Metastatic Breast Carcinoma in the Ovary (tissue), 3 donors: ENCODE measurements around the genes TTC9B, SERTAD3, LTBP4 and EGLN2.

GRCh38 chr19:39915350-39915825 is 55.6 kb upstream of the PSMC4 start:
- PRO-cap, 3 experiments, result no peak in any of the 3 experiments

DNA sequence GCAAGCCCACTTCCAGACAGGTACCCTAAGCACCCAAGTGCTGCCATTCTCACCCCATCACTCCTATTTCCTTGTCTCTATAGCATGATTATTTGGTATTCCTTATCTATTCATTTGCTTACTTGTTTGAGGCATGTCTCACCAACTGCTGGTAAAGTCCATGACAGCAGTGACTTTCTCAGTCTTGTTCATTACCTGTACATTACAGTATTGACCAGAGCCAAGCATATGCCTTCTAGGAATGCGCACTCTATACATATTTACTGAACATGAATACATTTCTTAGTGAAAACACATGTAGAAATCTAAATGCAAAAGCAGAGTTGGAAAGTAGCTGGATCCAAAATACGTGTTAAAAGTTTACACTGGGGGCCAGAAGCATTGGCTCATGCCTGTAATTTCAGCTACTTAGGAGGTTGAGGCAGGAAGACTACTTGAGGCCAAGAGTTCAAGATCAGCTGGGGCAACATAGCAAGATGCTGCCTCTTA is 9.4 kb downstream of the ZNF780B start:
- PRO-cap, 3 experiments, result no peak in any of the 3 experiments

- PRO-cap, 3 experiments, result no peak in any of the 3 experiments
Observed at GRCh38 chr19:40218231-40218491, at the start of gene TTC9B. TTC9B (minus strand) TSS chr19:40218384.

DNA sequence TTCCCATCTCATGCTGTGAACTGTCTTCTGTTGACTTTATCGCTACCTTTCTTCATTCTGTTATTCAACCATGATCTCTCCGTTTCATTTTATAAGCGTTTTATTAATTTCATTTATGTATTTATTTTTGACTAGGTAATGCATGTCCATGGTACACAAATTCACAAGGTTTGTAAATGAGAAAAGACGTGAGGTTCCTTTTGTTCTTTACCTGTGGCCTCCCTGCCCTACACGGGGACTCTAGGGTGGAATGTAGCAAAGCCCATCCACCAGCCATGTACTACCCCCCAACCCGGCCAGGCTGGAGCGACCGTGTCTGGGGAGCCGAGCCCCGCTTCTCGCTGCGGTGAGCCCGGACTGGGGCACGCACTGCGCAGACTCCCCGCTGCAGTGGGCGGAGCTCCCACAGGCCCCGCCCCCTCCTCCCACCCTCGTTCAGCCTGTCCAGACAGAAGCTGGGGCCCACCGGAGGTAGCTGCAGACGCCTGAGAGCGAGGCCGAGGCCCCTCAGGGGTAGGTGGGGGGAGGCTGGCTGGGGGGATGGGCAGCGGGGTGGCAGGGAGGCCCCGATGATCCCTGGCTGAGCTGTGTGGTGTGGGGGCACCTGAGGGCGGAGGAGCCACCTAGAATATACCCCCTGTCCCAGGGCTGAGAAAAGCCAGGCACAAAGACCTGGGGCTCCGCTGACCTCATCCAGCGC is 17.1 kb downstream of the PLD3 start:
- PRO-cap, 3 experiments, result peak in 3 of 3 experiments; most common plus-strand start position 441 of the sequence (in 1); most common minus-strand start position 371 of the sequence (in 2)

GRCh38 chr19:40367318-40368033 is 19.0 kb downstream of the PLD3 start:
- PRO-cap, 3 experiments, result no peak in any of the 3 experiments

- PRO-cap, 3 experiments, result no peak in any of the 3 experiments
Observed at GRCh38 chr19:40410286-40410485, 3.0 kb downstream of the PRX start.

DNA sequence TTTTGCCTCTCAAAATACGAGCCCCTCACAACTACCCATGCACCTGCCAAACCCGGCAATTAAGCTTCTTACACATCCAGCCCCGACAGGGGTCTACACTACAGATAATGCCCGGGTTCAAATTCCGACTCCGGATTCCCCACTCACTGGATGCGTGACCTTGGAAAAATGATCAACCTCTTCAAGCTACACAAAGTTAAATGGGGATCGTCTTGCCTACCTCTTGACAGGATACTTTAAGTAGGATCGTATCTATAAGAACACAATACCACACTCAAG is 363 bp upstream of the SERTAD1 start:
- PRO-cap, 3 experiments, result no peak in any of the 3 experiments

DNA sequence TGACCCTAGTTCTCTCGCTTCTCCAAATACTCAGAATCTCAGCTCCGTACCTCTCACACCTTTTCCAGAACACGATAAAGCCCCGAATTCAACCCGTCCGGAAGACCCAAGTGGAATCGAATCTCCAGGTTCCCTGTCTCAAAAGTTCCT is 455 bp downstream of the SERTAD3 start:
- PRO-cap, 3 experiments, result no peak in any of the 3 experiments

- PRO-cap, 3 experiments, result peak in 3 of 3 experiments; most common plus-strand start chr19:40444527 (in 3); most common minus-strand start chr19:40444688 (in 3)
Observed at GRCh38 chr19:40443955-40445007, at the start of gene SERTAD3. SERTAD3 (minus strand) TSS chr19:40444335.

- PRO-cap, 3 experiments, result no peak in any of the 3 experiments
Observed at GRCh38 chr19:40461416-40462425, 3.8 kb downstream of the BLVRB start.

GRCh38 chr19:40589406-40590463 is 11.4 kb upstream of the LTBP4 start:
- PRO-cap, 3 experiments, result no peak in any of the 3 experiments

- PRO-cap, 3 experiments, result no peak in any of the 3 experiments
Observed at GRCh38 chr19:40599292-40599823, 1.8 kb upstream of the LTBP4 start.

DNA sequence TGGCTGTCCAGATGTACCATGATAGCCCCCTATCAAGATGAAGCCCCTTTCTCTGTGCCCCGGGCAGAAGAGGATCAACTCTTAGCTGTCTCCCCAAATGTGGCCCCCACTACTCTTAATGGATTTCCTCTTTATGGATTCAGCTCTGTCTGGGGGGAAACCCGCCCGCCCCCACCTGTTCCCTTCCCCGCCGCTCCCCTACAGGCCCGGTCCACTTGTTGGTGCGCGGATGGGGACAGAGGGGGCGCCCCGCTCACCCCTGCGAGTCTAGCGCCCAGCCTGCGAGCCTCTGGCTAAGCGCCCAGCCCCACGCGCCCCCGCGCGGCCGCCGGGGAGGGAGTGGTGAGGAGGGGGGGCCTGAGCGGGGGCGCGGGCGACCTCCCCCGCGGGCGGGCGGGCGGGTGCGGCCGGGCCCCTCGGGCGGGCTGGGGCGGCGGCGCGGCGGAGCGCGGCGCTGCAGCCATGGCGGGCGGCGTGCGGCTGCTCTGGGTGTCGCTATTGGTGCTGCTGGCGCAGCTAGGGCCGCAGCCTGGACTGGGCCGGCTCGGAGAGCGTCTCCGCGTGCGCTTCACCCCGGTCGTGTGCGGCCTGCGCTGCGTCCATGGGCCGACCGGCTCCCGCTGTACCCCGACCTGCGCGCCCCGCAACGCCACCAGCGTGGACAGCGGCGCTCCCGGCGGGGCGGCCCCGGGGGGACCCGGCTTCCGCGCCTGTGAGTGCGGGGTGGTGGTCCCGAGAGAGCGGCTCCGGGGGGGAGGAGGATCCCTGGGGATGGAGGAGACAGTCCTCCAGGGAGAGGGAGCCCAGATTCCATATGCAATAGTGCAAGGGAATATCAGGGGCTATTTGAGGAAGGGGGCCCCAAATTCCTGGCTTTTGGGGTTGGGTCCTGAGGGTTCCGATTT is at the start of gene LTBP4:
Gene LTBP4 (plus strand): TSS at position 444 of the 905 bp plus-strand sequence.
- PRO-cap, 3 experiments, result peak in 3 of 3 experiments; most common plus-strand start position 428 of the sequence (in 3); most common minus-strand start position 291 of the sequence (in 1)

- PRO-cap, 3 experiments, result no peak in any of the 3 experiments
Observed at GRCh38 chr19:40606040-40606616, 5.0 kb downstream of the LTBP4 start.

- PRO-cap, 3 experiments, result no peak in any of the 3 experiments
Observed at GRCh38 chr19:40618955-40619660, 17.9 kb downstream of the LTBP4 start.

DNA sequence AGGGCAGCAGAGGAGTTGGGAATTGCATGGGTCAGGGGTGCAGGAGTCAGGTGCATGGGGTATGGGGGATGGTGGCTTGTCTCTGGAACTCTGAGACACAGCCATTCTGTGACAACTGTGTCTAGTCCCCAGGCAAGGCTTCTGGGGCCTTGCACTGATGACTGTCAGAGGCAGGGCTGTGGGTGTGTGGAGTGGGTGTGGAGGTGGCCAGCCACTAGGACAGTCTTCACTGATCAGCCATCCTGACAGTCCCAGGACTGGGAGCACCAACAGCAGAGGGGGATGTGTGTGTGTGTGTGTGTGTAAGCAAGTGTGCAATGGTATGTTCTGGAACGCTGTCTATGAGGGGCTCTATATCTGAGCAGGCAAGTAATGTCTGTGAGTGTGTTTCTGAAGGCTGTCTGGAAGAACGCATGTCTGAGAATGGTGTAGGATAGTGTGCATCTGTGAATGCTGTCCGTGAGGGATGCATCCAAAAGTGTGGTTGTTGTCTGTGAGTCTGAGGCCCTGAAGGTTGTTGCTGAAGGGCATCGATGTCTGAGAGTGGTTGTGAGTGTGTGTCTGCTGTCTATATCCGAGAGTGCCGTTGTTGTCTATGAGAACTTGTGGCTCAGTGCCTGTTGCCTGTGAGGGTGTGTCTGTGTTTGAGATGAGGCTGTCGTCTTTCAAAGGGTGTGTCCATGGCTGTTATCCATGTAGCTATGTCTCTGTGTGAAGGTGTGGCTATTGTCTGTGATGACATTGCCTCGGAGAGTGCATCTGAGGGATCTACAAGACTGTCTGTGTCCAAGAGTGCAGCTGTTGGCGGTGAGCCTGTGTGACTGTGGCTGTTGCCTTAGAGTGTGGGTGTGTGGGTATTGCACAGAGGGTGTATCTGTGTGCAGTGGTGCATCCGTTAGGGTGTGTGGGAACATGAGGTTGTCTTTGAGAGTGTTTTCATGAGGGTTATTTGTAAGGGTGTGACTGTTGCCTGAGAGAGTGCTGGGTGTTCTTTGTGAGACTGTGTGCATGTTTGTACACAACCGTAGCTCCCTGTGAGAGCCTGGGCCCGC is 5.1 kb downstream of the NUMBL start:
- PRO-cap, 3 experiments, result no peak in any of the 3 experiments

DNA sequence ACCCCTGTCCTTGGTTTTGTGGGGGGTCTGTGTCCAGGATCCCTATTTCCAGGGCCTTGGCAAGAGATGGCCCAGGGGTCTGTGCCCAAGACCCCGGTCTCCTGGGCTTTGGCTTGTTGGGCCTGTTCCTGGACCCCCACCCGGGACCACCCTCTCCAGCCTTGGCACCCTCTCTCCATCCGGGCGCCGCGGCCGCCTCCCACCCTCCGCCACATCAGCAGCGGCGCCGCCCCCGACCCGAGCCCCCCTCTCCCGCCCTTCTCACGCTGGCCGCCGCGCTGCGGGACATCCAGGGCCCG is 307 bp downstream of the NUMBL start:
- PRO-cap, 3 experiments, result no peak in any of the 3 experiments

DNA sequence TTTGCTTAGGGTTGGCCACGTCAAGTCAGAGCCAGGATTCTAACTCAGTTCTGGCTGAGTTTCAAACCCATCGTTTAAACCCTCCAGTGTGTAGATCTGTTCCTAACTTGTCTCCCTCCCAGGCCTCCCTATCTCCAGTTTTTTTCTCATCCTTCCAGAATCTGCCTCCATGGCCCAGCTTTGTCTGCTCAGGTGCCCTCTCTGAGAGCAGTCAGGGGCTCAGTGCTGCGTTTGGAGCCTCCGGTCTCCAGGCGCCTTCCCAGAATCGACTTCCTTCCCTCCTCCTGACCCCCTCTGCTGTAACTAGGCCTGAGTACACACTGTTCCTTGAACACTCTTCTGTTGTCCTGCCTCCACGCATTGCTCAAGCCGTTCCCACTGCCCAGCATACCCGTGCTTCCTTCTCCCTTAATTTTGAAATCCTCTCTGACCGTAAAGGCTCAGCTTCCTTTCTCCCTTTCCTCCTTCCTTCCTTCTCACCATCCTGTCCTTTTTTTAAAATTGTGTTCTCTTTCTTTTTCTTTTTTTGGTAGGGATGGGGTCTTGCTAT is 3.6 kb downstream of the ITPKC start:
- PRO-cap, 3 experiments, result peak in 3 of 3 experiments; most common plus-strand start position 330 of the sequence (in 1); most common minus-strand start position 272 of the sequence (in 2)

DNA sequence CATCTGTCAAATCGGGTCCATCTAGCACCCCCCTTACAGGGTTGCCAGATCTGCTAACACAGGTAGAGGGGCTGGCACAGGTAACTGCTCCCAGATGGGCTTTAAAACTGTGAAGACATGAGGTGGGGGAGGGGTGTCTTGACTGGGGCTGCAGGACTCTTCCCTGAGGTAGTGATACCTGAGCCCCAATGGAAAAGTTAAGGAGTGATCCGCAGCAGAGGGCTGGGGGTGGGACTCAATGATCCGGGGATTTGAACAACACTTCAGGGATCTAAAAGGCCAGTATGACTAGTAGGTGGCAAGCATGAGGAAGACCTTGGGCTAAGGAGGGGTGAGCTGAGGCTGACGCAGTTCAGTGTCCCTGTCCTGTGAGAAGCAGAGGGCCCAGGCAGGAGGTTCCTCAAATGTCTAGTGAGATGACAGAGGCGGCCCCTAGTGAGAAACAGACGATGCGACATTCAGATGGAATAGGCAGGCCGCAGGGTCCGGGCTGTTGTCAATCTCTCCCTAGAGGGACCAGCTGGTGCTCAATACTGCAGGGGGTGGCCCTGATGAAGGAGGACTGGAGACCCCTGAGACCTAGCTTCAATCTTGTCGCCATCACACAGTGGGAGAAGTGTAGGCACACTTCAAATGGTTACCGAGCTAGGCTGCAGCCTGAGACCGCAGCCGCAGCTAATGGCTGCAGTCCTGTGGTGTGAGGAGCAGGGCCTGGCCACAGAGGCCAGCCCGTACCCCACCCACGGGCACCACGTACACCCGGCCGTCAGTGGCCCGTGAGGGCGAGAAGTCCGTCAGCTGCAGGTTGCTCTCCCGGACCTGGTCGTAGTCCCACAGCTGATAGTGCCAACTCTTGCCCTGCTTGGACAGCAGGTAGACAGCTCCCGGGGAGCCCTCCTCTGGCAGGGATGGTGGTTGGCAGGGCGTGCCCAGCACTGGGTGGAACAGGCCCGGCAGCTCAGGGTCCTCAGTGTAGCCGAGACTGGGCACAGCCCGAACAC is 8.2 kb downstream of the ACTMAP start:
- PRO-cap, 3 experiments, result no peak in any of the 3 experiments

- PRO-cap, 3 experiments, result peak in 3 of 3 experiments; most common plus-strand start chr19:40799196 (in 3); most common minus-strand start chr19:40798764 (in 2)
Observed at GRCh38 chr19:40798480-40799347, at the start of gene EGLN2. EGLN2 (plus strand) TSS chr19:40799191.